Choroid plexus epithelial cell (primary cell): Measurements from ENCODE around the genes RUVBL1 and CFAP92.

GRCh38 chr3:127542243-127543274, 48.0 kb downstream of the TPRA1 start:
- RRBS = no CpG with 5 or more reads among the region's 23 CpGs

DNA sequence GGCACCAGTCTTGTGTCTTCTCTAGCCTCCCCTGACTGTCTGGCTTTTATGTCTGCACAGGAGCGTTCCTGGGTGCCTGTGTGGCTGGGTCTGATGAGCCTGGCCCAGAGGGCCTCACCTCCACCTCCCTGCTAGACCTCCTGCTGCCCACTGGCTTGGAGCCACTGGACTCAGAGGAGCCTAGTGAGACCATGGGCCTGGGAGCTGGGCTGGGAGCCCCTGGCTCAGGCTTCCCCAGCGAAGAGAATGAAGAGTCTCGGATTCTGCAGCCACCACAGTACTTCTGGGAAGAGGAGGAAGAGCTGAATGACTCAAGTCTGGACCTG, 10.2 kb downstream of the PODXL2 start:
- RRBS = no CpG with 5 or more reads among the region's 3 CpGs

DNA sequence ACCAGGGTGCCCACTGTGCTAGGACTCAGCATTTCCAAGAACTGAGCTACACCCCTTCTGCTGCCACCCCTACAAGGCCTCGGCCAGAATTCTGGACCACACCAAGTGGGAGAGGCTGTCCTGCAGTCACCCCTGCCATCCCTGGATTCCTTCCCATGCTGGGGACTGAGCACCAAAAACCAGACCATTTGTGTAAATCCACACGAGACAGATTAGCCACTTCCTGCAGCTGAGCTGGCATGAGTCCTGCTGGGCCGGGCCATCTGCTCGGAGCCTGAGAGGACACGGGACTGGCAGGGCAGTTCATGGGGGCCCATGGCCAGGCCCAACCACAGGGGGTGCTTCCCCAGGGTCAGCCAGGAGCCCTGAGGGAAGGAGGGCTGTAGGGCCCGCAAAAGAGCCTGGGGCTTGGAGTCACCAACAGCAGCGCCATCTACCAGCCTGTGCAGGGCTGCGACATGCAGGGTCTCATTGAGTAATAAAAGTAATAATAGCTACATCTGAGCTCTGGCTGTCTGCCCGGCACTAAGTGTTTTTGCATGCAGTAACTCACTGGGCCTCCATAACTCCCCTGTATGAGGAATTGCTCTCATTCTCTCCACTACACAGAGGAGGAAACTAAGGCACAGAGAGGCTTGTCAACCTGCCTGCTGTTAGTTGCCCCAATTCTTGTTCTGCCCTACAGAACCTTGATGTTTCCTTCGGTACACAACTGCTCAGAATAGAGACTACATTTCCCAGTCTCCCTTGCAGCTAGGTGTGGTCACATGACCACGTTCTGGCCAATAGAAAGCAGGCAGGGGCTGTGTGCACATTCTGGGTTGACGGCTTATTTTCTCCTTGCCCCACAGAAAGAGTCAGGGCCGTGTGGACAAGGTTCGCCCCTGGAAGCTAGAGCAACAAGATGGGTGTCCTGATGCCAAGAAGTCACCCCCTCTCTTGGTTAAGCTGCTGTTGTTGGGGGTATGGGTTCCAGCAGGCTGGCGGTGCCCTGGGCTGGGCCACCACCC, 24.4 kb downstream of the ABTB1 start:
- RRBS = no CpG with 5 or more reads among the region's 15 CpGs

DNA sequence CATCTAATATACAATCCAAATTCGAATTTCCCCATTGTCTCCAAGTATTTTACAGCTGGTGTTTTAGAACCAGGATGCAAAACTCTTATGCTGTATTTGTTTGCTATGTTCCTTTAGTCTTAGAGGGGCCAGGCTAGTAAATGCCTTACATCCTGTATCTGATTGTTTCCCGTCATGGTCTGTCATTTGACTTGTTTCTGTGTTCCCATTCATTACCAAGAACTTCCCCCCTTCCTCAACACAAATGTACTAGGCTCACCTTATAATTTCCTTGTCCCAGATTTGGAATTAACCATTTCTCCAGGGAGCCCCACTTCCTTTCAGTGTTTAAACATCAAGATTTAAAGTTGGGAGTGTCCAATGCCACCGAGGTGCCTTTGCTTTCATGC, 54.2 kb downstream of the ABTB1 start:
- RRBS = no CpG with 5 or more reads among the region's 3 CpGs

DNA sequence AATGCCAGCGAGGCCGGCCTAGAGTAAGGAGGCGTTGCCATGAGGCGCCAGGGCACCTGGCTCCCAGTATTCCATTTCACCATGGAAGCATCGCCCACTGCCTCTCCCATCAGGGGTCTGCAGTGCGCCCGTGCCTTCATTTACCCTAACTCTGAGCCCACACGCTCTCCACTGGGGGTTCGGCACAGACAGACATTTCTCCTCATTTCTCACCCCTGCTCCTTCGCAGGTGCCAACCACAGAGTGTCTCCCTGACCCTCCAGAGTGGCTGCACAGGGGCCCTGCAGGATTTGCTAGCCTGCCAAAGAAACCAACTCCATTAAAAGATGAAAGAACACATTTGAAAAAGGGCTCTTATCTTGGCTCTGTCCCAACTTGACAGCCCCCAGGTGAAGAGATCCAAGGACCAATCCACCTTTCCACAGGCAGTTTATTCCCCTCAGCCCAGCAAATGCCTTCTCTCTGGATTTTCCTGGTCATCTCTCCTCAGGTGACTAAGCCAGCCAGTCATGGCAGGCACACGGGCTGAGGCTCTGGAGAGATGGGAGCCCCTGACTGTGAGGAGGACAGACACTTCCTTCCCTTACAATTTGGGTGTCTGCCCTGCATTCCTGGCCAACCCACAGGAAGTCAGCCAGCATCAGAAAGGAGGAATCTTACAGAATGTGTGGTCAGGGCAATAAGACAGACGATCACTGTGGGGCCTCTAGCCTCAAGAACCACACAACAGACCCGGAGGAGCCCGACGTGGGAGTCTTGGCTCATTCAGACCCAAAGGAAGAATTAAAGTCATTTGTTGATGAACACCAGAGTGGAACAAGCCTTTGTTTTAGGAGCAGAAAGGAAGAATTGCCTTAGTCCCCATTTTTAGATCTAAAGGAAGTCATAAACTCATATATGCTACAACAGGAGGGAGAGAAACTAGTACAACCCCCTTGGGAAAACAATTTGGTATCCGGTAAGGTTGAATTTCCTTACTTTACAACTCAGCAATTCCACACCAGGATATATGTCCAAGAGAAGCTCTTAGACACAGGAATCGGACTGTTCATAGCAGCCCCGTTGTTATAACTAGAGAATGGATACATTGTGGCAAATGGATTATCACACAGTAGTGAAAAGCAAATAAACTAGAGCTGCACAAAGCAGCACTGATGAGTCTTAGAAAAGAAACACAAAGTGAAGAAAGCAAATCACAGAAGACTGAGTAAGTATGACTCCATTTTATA, 62.0 kb downstream of the ABTB1 start:
- RRBS = no CpG with 5 or more reads among the region's 18 CpGs

GRCh38 chr3:127778327-127778793, 44.0 kb downstream of the MGLL start:
- RRBS = no CpG with 5 or more reads among the region's 5 CpGs

DNA sequence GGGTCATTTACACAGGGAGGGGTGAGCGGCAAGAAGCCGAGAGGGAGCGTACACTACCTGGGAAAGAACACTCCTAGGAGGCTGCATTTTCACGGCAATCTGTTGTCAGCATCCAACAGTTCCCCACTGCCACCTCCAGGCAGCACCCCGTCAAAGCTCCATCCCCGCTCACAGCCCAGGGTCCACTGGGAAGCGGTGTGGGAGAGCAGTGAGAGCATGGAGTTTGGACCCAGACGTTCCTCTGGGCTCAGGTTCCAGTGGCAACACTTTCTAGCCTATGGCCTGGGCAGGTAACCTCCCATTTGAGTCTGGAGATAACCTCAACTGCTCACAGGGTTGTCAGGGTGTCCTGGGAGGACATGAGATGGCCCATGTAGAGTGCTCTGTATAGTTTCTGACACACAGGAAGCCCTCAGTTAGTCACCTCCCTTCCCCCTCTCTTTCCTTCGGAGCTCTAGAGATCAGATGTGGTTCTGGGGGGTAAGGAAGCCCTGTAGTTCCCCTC, 29.2 kb downstream of the RUVBL1 start:
- RRBS = no CpG with 5 or more reads among the region's 9 CpGs

DNA sequence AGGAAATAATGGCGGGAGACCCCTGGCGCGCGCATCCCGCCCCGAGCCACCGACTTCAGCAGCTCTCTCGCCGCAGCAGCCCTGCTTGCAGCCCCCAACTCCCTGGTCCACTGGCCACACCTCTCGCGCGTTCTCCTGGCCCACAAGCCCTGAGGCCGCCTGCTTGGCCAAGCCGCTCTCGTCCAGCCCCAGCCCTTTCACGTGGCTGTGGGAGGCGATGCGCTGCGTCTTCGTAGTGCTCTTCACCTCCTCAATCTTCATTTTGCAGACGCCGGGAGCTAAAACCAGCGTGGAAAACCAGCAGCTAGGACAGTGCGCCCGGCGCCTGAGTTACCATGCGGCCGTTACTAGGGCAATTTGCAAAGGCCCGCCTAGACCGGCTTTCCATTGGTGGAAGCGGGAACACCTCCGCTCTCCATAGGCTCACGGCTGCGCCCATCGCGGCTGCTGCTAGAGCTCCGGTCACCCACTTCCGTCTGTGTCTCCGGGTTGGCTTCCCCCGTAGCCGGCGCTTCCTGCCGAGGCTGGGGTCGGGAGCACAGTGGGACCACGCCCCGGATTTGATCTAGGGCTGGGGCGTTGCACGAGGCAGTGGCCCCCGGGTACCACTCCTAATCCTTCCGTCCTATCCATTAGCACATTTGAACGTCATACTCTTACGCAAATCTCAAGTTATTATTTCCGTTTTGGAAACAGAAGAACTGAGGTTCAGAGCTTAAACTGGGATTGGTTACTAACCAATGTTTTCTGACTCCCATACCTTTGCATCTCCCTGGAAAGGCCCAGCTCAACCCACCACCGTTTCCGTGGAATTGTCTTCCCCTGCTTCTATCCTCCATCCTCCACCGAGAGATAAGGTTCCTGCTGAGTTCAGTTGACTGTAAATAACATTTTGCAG, at the start of gene RUVBL1:
TSS of gene RUVBL1 (minus strand) at position 349 of the 898 bp plus-strand sequence.
- RRBS = 1% methylated on average over 21 of the region's 56 CpGs

GRCh38 chr3:128278867-128279437, 125.7 kb downstream of the EEFSEC start:
- RRBS = no CpG with 5 or more reads among the region's 15 CpGs

DNA sequence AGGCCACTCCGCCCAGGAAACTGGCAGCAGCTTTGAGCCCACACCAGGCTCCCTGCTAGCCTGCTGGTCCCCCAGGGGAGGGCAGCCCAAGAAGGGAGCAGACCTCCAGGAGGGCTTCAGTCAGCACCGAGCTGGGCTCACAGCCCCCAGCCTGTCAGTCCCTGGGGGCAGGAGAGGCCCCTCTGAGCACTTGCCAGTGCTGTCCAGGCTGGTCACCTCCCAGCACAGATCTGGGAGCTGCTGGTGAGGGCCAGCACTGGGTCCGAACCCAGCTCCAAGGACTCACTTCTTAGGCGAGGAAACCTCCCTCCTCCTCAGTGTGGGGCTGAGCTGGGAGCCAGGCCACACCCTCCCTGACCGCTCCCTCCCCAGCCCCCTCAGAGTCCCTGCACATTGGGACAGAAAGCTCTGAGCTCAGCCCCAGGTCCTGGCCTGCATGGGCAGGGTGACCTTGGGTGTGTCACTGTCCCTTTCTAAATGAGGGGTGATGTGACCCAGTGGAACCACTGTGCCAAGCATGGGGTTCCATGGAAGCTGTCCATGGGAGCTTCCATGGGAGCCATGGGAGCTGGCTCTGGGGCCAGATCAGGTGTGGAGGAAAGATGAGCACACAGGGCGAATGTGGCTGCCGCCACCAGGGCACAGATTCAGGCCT, 56.7 kb downstream of the DNAJB8 start:
- RRBS = no CpG with 5 or more reads among the region's 7 CpGs

GRCh38 chr3:128478973-128479728, 12.5 kb upstream of the DNAJB8 start:
- RRBS = no CpG with 5 or more reads among the region's 13 CpGs

DNA sequence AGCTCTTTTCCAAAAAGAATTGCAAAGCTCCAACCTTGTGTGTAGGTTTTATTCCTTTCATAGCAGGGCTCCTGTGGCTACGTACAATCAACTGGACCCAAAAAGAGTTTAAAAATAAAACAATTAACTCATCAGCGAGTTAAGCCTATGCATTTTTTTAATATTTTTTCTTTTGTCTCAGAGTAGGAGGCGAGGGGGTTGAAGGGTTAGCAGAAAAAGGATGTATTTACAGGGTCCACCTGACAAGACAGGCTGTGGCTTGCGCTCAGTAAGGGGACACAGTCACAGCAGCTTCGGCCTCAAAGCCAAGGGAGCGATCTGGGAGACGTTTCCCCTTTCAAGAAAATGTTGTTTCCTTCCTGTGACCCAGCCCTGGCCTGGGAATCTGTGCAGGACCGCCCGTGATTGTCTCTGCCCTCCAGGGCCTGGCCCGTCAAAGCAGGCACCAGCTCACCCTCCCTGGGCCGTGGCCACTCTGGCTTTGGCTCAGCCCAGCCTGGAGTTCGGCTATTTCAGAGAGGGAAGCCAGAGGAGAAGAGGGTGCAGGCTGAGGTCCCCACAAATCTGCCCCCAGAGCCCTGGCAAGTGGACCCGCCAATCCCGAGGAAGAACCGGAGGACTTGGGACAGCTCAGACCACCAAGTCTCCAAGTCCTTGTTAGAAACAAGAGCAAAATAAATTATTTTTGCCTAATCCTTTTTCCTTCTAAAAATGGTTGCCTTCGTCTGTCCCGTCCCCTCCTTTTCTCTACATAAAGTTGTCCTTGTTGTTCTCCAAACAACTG, 12.8 kb downstream of the GATA2 start:
- RRBS = no CpG with 5 or more reads among the region's 17 CpGs

- RRBS = 2% methylated on average over 30 of the region's 78 CpGs
Measured at GRCh38 chr3:128489892-128491018, 2.7 kb downstream of the GATA2 start.

DNA sequence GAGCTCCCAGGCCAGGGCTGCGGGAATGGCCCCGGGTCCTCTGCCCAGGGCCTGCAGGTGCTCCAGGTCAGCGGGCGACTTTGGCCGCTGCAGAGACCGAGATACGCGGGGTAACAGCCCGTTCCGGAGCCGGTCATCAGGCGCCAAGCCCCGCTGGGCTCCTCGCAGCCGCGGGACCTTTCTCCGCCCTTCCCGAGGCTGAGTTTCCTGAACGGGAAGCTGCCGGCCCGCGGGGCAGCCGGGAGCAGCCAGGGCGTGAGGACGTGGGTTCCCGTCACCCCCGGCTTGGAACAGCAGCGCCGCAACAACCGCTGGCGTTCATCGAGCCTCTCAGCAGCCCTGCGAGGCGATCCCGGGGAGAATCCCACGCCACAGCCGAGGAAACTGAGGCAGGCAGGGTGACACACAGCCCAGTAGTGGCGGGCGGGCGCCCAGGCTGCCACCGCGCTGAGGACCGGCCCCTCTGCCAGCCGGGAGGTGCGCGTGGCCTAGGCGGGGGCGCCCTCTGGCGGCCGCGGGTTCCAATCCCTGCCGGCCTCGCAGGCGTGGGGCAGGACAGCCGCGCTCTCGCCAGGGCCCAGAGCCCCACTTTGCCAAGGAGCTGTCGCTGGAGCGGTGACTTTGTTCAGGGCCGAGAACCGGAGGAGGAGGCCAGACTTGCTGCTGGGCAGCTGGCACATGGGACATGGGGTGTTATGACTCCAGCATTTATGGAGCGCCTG, 42.4 kb downstream of the RPN1 start:
- RRBS = 2% methylated on average over 45 of the region's 62 CpGs

DNA sequence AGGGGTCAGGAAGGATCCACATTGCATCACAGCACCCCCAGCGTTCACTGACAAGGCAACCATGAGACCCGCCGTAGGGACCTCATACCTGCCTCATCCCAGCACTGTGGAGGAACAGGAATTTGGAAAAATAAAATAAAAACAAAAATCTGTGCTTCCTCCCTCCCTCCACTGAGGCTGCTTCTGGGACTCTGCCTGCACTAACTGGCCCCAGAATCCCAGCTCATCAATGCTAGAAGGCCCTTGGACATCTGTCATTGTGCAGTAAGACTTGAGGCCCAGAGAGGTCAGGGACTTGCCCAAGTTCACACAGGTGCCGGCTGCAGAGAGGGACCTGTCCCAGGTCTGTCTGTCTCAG, 37.3 kb downstream of the RPN1 start:
- RRBS = no CpG with 5 or more reads among the region's 4 CpGs

DNA sequence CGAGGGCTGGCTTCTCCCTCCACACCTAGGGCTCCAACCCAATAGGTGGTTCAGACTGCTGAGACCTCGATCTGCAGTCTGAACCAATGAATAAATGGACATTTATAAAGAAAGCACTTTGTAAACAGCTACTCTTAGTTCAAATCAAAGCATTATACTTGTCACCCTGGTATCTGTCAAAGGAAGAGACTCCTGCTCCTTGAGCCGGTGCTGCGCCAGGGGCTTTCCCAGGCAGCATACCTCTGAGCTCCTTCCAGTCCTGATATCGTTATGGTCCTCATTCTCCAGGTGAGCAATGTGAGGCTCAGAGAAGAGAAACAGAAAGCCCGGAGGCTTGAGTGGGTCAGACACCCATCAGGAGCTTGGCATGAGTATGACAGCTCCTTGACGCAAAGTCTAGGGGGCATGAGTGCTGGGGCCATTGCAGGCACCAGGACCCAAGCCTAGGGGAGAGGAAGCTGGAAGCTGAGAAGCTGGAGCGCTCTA, 36.9 kb downstream of the RPN1 start:
- RRBS = no CpG with 5 or more reads among the region's 8 CpGs

DNA sequence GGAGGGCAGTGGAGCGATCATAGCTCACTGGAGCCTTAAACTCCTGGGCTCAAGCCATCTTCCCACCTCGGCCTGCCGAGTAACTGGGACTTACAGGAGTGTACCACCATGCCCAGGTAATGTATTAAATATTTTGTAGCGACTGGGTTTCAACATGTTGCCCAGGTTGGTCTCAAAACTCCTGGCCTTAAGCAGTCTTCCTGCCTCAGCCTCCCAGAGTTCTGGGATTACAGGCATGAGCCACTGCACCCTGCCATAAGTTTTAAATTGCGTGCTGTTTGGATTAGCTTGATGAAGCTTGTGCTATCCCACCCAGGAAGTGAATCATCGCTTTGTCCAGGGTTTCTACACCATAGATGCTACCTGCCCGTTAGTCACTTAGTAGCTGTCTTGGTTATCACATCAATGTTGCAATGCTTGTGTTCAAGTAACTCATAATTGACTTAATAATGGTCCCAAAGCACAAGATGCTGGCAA, 61.8 kb downstream of the RAB7A start:
- RRBS = no CpG with 5 or more reads among the region's 7 CpGs

- RRBS = no CpG with 5 or more reads among the region's 10 CpGs
Measured at GRCh38 chr3:128791173-128792076, 65.4 kb downstream of the RAB7A start.

DNA sequence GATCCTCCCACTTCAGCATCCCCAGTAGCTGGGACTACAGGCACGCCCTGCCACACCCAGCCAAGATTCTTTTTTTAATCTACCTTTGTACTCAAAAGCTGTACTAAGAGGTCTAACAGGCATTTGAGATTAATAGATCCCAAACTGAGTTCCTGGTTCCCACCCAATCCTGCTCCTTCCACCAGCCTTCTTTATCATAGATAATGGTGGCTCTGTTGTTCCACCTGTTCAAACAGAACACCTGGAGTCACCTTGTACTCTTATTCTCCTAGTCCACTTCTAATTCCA, 2.6 kb downstream of the ACAD9 start:
- RRBS = no CpG with 5 or more reads among the region's 1 CpG

GRCh38 chr3:128993852-128994454, at the start of gene CFAP92:
Gene CFAP92, minus strand, starts transcription at chr3:128994076.
- RRBS = 3% methylated on average over 13 of the region's 46 CpGs